ENCODE measurements around the genes RLN1 and KIAA2026.

DNA sequence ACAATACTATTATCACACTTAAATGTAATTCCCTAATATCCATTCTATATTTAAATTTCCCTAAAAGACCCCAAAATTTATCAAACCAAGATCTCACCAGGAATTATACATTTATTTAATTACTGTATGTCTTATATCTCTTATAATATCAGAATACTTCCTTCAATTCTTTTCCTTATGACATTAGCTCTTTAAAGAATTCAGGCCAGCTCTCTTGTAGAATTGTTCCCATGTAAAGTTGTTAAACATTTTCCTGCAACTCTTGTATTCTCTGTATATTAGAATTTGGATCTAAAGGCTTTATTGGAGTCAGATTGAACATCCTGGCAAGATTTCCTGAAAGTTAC is 196.0 kb upstream of the RFX3 start:
- PRO-cap, result no peak
- RAMPAGE, long total RNA, 4 experiments, result no peak in any of the 4 experiments

DNA sequence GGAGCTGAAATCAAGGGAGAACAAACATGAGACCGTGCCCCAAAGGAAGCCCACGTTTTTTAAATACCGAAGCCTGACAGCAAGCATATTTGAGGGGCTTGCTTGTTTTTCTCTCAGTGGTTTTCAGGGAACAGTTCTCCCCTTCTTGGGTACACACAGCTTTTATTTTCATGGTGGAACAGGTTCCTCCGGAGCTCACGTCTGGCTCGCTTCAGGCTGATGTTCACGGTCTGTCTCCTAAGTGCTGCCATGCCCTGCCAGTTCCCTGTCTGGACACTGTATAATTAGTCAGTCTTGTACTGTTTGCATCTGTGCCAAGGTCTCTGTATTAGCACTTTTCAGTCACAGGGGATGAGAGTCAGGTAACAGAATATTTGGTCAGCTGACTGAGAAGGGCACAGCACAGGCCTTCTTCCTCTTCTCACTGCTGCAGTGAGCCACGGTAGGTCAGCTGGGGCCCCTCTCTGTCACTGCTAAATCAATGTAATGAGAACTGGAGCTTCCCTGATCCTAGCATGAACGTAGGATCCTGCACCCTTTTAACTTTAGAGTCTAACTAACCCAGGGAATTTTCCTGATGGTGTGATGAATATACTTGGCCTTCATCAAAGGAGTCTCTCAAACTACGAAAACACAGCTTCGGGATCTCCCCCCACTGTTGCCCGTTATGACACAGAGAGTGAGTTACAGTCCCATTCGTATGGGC is 353.9 kb upstream of the RFX3 start:
- PRO-cap, result no peak
- RAMPAGE, long total RNA, 4 experiments, result no peak in any of the 4 experiments

GRCh38 chr9:4069702-4070252 is 230.1 kb downstream of the GLIS3 start:
- PRO-cap, result no peak
- RAMPAGE, long total RNA, 4 experiments, result no peak in any of the 4 experiments

GRCh38 chr9:4235782-4236562 is 63.9 kb downstream of the GLIS3 start:
- PRO-cap, result no peak
- RAMPAGE, long total RNA, 4 experiments, result no peak in any of the 4 experiments

DNA sequence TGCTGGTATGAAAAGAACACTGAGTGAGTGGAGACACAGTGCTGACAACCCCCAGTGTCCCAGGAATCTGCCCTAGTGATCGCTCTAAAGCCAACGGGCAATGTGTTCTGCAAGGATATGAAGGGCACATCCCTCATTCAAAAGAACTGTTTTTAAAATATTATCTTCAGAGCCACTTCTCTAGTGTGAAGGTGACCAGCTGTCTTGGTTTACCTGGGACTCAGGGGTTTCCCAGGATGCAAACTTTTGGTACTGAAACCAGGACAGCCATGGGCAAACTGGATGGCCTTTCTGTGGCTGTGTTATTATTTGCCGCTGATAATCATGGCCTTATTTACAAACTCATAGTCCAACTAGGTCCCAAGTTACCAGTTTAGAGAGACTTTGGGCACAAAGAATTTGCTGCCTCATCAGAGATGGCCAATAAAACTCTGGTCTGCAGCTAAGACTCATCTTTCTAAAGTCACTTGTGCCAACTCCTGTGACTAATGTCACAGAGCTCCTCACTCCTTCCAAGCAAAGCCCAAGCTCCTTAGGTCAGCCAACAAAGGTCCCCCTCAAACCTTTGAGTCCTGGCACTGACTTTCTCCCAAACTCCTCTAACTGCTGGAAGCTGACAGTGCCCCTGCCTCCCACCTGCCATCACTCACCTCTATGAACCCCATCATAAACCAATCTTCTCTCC is 47.5 kb upstream of the PLPP6 start:
- PRO-cap, result no peak
- RAMPAGE, long total RNA, 4 experiments, result no peak in any of the 4 experiments

- PRO-cap, result no peak
- RAMPAGE, long total RNA, 4 experiments, result no peak in any of the 4 experiments
These were observed 35.6 kb upstream of the PLPP6 start for GRCh38 chr9:4626379-4626967.

DNA sequence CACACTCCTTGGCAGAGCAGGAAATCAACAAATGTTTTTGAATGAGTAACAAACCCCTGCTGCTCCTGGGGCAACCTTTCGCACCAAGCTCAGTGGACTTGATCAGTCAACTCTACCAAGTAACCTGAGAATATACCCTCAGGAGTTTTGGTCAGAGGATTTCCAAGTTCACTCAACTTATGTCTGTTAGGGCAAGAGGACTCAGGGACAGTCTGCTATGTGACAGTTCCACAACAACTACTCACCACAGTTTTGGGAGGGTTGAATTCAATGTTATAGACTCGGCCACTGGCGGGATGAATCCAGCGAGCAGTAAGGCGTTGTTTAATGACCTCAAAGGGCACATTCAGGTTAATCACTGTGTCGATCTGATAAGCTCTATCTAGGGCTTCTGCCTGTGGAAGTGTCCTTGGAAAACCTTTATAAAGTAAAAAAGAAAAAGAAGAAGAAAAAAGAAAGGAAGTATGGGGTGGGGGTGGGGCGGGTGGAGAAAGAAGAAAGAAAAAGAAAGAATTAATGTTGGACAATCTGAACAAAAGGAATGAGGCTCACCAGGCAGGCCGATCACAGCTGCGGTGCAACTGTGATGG is 22.0 kb downstream of the AK3 start:
- PRO-cap, result no peak
- RAMPAGE, long total RNA, 4 experiments, result no peak in any of the 4 experiments

- PRO-cap, result no peak
- RAMPAGE, long total RNA, 4 experiments, result no peak in any of the 4 experiments
These were observed 51.8 kb downstream of the RCL1 start for GRCh38 chr9:4844435-4844955.

DNA sequence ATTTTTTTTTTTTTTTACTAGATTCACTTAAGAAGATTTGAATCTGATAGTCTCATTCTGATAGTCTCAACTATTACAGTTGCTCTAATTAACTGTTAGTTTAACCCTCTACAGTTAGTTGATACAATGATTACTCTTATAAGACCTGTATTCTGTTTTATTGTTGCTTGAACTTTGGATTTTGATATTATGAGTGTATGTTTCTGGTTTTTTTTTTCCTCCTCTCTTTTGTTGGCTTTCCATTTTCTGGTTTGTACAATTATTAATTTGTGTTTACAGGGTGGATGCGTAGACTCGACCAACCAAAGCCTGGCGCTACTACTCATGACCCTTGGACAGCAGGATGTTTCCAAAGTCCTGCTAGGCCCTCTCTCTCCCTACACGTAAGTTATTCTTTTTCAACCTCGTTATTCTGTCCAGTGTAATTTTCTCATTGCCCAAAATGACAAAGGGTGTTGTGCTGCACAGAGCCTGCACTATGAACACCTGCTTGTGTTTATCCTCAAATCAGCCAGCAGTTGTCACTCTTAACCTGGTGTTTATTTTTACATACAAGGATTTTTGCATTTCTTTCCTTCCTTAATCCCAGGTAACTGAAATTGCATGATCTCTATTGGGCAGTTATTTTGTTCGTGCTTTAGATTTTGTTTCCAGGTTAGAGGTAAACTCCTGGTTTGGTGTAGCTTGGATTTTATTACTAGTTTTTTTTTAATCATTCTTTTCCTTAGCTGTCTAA is 56.6 kb downstream of the RCL1 start:
- PRO-cap, result no peak
- RAMPAGE, long total RNA, 4 experiments, result no peak in any of the 4 experiments

- PRO-cap, result no peak
- RAMPAGE, long total RNA, 4 experiments, result no peak in any of the 4 experiments
These were observed 35.5 kb downstream of the RLN2 start for GRCh38 chr9:5268990-5269462.

GRCh38 chr9:5339677-5339968 is at the start of gene RLN1:
TSS of gene RLN1 (minus strand) at chr9:5339876.
- PRO-cap, result no peak
- RAMPAGE, long total RNA, 4 experiments, result no peak in any of the 4 experiments

DNA sequence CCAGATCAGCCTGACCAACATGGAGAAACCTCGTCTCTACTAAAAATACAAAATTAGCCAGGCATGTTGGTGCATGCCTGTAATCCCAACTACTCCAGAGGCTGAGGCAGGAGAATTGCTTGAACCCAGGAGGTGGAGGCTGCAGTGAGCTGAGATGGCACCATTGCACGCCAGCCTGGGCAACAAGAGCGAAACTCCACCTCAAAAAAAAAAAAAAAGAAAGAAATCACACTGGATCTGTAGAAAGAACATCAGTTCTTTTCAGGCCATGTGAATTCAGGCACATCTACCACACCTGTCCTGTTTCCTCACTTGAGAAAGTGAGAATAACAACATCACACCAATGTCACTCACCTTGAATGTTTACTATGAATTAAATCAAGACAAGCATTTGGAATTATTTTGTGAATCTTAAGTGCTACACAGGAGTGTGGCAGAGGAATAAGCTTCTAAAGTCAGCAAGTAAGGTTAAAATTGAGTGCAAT is 2.2 kb upstream of the RIC1 start:
- PRO-cap, result no peak
- RAMPAGE, long total RNA, 4 experiments, result no peak in any of the 4 experiments

GRCh38 chr9:5628484-5629046 is 342 bp upstream of the RIC1 start:
- PRO-cap, result unidirectional peak, plus-strand start at chr9:5628781; bidirectional peak, plus-strand start at chr9:5629109, minus-strand start at chr9:5628991
- RAMPAGE, long total RNA, 4 experiments, result start-site peak on the minus strand in 3 of 4 experiments, at chr9:5628909-5628991 at its widest, 20 to 93 reads per replicate

- PRO-cap, result no peak
- RAMPAGE, long total RNA, 4 experiments, result no peak in any of the 4 experiments
These were observed 1.4 kb downstream of the RIC1 start for GRCh38 chr9:5630268-5630662.

DNA sequence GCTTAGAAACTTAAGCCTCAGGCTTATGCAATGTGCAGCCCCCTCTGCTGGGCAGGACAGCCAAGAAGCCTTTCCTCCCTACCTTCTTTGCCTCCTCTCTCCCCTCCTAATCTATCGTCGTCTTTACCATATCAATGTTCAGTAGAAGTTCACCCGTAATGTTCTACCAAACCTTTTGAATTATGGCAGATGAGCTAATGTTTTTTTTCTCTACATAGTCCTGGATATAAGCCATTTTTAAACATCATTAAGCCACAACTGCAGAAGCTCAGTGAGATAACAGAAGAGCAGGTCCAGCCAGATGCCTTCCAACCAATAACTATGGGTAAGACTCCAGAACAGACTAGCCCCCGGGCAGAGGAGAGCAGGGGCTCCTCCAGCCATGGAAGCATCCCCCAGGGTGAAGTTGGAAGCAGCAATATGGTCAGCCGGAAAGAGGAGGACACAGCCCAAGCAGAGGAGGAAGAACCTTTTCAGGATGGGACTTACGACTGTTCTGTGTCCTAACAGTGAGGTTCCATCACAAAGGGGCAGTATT is 59.1 kb downstream of the ERMP1 start:
- PRO-cap, result no peak
- RAMPAGE, long total RNA, 4 experiments, result no peak in any of the 4 experiments

DNA sequence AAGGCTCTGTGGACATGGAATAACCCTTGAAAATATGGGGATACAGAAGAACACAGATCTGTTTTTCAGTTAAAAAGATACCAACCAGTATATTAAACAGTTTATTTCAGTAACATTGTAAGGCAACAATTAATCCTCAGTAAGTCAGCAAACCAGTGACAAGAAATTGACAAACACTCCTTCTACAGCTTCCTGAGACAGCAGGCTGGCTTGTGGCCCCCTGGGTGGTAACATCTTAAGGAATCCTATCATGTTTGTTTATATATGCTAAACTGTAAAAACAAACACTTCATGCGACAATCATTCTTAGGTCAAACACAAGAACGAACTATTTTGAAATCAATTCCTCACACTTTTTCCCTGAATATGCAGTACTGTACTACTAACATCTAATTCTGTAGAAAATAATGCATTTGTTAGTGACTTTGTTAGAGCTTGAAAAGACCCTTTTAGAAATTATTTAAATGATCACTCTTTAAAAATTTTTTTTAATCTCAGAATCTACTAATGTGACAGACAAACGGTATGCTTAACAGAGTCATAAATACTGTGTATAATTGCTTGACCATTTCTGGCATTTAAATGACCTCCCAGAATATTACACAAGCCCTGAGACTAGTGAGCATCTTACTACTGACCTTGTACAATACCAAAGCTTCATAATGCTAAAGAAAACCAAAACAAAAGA is 48.3 kb downstream of the ERMP1 start:
- PRO-cap, result no peak
- RAMPAGE, long total RNA, 4 experiments, result no peak in any of the 4 experiments

DNA sequence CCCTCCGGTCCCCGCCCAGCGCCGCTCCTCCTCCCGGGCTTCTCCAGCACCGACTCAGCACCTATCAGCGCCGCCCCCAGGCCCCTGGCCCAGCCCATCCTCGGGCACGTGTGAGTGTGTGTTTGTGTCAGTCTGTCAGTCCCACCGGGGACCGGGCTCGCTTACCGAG is 1.4 kb downstream of the KIAA2026 start:
- PRO-cap, result no peak
- RAMPAGE, long total RNA, 4 experiments, result start-site peak on the plus strand in 1 of 4 experiments, centred at position 120 of the sequence, 5 reads per replicate

DNA sequence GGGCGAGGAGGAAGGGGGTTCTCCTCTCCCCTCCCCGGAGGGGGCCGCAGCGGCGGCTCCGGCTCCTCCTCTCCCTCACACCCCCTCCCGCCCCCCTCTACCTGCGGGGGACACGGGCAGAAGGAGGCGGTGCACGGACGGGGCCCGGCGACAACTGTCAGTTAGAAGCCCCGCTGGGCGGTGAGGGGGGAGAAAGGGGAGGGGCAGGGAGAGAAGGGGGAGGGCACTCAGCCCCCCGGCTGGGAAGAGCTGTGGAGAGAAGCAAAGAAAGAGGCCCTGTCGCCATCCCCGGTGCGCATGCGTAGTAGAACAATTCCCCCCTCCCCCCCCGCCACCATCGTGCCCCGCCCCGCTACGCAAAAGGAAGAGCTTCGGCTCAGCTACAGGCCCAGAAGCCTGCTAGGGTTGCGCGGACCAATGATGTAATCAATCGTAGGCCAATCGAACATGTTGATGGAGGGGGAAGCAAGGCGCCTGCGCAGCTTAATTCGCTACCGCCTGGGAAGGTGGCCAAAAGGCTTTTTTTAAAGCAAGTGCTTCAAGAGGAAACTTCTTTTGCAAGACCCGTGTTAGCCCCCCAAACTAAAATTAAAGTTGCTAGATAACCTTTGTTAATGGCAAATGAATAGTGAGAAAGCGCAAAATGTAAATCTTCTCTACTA is at the start of gene KIAA2026:
Gene KIAA2026 (minus strand): TSS at position 303 of the 662 bp plus-strand sequence.
- PRO-cap, result no peak
- RAMPAGE, long total RNA, 4 experiments, result no peak in any of the 4 experiments

DNA sequence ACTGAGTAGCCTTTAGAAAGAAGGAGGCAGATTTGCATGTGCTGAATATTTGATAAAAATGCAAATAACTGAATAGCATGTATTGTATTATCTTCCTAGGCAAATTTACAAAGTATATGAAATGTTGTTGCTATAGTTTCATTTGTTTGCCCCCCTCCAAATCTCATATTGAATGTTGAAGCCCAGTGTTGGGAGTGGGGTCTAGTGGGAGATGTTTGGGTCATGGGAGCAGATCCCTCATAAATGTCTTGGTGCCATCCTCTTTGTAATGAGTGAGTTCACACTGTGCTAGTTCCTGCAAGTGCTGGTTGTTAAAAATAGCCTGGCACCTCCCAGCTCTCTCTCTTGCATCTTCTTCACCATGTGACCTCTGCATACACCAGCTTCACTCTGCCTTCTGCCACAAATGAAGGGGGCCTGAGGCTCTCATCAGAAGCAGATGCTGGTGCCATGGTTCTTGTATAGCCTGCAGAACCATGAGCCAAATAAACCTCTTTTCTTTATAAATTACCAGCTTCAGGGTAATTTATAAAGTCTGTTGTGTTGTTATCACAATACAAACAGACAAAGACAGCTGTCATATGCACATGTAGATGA is 74.8 kb upstream of the RANBP6 start:
- PRO-cap, result no peak
- RAMPAGE, long total RNA, 4 experiments, result no peak in any of the 4 experiments

GRCh38 chr9:6412267-6412870 is 630 bp upstream of the UHRF2 start:
- PRO-cap, result no peak
- RAMPAGE, long total RNA, 4 experiments, result no peak in any of the 4 experiments